ENCODE data around the genes CAMK1G, LAMB3 and C1orf74.

- PRO-cap = no peak
Measured at GRCh38 chr1:207872077-207872407, 38.9 kb downstream of the CD34 start.

DNA sequence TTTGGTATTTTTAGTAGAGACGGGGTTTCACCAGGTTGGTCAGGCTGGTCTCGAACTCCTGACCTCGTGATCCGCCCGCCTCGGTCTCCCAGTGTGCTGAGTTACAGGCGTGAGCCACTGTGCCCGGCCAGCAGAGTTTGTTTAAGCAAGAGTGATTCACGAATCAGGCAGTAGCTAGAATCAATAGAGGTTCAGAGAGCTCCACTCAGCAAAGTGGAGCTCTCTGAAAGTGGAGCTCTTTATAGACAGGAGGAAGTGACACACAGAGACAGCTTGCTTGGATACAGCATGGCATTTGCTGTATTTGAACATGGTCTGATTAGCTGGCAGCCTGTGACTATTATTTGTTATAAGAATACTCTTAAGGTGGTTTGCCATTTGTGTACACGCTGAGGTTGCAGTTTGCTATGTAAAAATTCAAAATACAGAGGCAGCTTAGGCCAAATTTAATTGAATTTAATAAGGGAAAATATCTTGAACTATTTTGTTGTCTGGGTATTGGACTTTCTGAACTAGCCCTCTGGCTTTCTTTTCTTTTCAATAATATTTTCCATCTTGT is 27.2 kb upstream of the CD34 start:
- PRO-cap = no peak

DNA sequence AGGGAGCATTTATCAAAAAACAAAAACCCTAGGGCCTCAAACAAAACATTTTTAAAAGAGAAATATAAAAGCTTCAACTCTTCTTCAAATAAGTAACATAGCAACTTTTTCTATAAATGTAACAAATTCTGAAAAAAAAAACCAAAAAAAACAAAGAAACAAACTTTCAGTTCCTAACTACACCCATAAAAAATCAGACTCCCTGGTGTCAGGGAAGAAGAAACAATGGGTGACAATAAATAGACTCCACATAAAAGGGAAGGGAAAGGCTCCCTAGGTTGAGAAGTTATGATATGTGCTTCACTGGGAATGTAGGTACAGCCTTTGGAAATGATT is 50.7 kb upstream of the CD34 start:
- PRO-cap = no peak

GRCh38 chr1:208043578-208044362 is 132.8 kb upstream of the CD34 start:
- PRO-cap = no peak

GRCh38 chr1:208226239-208226910 is 17.8 kb downstream of the PLXNA2 start:
- PRO-cap = no peak

DNA sequence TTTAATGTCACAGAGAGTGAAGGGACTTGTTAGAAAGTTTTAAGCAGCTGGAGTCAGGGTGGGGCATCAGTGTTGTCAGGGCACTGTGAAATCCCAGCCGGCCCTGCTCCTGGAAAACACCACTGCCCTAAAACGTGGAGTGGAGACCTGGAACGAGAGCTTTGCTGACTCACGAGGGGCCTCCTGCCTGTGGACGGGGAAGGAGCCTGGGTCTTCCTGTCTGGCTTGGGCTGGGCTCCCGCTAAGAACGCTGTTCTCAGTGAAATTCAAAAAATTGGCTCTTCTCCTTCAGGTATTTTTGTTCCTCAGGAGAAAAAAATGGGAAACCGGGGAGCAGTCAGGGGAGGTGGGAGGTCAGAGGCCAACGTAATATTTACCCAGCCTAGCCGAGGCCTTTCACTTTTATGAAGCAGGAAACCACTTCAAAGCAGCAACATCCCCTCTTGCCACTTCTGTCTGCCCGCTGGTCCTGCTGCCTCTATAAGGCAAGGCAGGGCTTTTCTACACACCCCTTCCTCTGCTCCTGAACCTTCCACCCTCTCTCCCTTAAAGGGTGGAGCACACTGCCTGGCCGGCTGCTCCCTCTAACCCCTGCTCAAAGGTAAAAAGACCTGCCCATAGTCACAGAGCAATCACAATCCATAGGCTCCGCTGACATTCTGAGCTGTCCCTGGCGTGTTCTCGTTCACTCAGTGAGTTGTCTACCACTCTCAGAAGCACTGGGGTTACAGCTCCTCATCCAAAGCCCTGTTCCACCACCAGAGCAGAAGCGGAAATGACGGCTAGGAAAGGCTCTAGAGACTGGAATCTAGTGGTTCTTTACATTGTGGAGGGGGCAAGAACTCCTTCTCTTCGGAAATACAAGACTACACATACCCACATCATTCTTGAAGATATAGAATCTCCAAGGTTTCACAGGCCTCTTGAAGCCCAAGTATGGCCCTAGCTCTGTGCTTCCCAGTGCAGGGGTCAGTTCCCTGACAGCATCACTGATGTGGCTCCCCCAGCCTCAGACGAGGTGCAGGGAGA is 7.9 kb downstream of the PLXNA2 start:
- PRO-cap = no peak

GRCh38 chr1:208242816-208243565 is 1.2 kb downstream of the PLXNA2 start:
- PRO-cap = no peak

DNA sequence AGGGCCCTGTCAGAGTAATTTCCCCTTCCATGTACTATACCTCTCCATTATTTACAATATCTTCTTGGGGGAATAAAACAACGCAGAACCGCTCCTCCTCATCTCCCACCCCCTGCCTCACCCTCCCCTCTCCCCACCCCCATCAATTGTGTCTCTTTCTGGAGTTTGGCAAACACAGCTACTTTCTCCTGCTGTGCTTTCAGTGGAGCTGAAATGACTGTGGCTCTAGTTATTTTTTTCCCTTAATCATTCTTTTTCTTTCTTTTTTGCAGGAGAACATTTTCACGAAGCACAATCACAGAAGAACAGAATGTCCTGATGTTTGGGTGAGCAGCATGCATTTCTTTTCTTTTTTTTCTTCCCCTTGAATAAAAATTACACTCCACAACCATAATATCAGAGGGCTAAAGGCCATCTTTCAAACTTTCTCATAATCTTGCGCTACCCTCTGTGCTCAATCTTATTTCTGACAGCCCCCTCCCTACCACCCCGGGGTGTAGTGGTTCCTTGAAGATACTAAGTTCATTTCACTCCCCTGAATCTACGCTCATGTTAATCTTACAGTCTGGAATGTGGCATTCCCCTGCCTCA is 8.8 kb upstream of the PLXNA2 start:
- PRO-cap = no peak

GRCh38 chr1:209231536-209232312 is 351.8 kb upstream of the CAMK1G start:
- PRO-cap = no peak

DNA sequence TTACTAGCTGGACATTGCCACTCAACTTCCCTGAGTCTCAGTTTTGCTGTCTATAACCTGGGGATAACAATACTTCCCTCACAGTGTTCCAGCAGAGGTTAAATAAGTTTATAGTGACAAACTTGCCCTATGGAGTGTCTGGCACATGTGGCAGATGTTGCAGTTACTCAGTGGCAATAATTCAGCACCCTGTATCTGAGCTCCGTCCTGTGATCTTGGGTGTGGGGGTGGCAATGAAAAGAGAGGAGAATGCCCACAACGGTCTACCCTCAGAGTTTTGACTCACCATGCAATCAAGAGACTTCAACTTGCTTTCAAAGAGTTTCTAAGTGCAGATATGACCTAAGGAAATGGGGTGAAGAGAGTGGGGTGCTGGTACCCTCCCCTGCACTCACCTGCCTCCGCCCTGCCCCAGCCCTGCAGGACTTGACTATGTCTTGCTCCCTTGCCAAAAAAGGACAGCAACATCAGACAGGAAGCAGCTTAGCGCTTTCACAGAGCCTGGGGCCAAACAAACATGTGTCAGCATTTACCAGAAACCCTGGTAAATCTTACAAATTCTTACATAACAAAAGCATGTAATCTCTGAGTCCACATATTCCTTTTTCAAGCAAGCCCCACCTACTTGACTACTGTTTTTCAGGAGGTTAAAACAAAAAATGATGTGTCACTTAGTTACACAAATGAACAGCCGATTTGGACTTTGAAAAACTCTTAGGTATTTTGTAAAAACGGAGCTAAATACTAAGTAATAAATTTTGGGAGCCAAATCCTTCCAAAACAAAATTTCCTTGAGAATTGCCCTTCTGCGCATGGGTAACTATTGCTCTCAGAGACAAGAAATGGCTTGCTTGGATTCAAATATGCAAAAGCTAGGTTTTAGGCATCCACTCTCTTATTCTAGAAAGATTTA is 185.0 kb upstream of the CAMK1G start:
- PRO-cap = no peak

GRCh38 chr1:209431688-209432657 is 151.5 kb upstream of the CAMK1G start:
- PRO-cap = no peak

DNA sequence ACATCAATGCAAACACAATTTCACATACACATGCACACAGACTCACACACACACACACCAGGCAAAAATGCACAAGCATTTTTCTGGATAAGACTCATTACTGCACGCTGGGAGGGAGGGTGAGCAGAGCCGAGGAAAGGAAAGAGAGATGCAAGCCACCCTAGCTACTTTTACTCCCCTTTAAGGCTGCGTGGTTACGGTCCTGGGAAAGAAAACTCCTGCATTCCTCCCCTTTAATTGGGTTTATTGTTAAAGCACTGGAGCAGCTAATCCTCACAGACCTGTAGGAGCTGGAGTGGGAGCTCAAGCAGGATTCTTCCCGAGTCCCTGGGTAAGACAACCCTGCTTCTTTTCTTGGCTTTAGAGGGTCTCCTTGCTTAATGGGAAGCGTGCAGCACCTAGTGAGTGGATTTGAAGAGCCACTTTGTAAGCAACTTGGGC is at the start of gene CAMK1G:
Gene CAMK1G, plus strand, starts transcription at position 273 of the 441 bp plus-strand sequence.
- PRO-cap = no peak

DNA sequence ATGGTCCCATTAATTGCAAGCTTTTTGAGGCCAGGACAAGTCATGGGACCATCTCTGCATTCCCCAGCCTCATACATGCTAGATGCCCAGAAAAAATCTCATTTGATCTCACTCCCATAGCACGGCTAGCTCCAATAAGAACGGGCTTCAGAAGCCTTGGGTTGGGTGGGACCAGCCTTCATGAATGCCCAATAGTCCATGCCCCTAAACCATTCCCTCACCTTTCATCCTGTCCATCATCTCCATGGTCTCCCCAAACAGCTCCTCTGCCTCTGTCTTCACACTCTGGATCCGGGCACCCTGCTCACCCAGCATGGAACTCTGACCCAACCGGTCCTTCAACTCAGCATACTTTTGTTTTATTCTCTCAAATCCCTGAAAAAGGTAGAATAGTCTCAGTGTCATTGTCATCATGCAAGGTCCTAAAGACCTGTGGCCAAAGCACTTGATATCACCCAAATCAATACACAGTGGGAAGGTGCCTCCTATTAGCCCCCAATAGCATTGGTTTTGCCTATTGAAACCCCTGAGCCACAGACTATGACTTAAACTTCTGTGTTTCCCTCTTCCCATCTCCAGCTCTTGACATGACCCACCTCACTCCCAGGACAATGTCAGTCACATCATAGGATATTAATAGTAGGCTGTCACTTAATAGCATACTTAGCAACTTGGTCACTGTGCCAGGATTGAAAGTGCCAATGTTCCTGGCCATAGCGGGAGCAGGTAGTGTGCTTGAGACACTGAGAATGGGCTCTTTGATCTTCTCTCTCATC is 32.9 kb downstream of the CAMK1G start:
- PRO-cap = no peak

GRCh38 chr1:209617163-209617719 is 33.7 kb downstream of the CAMK1G start:
- PRO-cap = no peak

- PRO-cap = no peak
Measured at GRCh38 chr1:209652201-209652773, at the start of gene LAMB3. LAMB3 (minus strand) TSS chr1:209652425.

DNA sequence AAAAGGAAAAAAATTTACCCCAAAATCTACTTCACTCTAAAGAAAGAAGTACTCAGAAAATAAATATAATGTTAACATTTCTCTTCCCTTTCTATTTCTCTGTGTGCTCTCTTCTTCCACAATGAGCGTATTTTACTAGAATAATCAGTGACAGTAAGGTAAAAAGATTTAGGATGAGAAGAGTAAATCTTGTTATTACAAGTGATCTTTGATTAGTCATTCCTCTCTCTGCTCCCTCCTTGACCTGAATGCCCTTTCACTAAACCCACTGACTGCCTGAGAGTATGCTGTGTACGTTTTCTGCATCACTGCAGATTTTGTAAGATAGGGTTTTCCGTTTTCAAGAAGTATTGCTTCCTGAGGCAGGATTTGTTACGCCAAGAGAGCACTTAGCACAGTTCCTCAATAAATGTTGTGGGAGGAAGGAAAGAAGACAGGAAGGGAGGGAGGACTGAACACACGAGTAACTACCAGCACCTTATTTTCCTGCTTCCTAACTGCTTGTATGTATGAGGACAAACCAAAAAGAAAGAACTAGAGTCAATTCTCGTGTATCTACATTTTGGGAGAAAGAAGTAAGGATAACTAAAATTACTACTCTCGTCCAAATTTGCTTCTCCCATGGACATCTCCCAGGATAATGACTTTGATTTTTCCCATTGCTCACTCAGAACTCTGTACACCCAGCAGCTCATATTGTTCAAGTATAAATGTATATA is 7.7 kb upstream of the LAMB3 start:
- PRO-cap = no peak

DNA sequence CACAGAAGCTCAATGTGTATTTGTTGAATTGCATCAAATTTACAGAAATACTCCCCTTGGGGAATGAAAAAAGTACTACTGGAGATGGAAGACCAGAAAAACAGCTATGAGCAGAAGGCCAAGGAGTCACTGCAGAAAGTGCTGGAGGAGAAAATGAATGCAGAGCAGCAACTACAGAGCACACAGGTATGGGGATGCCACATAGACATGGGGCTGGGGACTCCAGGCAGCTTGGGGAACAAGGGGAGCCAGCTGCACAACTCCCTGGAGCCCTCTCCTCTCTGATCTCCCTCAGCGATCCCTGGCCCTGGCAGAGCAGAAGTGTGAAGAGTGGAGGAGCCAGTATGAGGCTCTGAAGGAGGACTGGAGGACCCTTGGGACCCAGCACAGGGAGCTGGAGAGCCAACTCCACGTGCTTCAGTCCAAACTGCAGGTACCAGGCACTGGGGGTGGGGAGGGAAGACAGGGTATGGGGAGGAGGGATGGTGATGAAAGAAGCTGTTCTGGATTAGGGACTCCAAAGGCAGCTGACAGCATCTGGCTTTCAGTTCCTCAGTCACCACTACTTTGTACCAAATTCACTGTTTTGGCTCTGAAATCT is 9.0 kb downstream of the C1orf74 start:
- PRO-cap = no peak

DNA sequence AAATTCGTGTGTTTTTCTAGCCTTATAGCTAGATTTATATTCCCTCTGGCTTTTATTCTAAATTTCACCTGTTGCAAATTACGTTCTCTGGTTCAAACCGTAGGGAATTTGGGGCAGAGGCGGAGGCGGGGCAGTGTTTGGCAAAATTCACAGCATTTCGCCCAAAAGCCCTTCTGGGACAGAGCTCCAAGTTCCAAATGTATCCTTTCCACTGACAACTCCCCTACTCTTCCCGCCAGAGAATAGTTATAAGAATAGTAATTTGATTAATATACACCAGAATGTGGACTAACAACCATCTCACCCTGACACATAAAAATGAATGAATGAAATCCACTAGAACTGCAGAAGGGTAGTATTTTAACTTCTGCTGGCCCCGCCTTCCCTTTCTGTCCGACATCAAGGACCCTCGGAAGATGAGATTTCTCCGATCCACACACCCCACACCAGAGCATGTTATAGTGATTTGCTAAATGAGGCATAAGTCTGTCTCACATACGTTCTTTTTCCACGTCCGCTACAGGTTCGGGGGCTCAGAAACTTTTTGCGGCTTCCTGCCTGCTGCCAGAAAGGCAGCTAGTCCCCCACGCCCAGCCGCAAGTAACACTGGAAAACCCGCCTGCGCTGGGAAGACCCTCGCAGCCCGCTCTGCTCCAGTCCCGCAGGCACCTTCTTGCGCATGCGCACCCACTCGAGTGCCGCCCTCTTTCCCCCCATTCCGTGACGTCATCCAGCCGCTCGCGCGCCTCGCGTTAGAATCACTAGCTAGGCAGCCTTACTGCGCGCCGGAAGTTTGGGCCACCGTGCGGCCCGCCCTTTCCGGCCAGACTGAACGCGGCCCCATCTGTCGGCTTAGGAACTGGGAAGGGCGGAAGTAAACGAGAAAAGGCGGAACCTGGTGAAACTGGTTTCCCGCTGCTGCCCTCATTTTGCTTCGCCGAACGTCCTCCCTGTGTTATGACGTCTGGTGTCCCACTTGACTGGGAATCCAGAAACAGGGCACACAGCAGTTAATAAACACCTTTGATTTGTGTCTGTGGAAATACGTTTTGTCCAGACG is at the start of gene C1orf74:
Gene C1orf74, minus strand, starts transcription at position 681 of the 1,060 bp plus-strand sequence.
- PRO-cap = bidirectional peak, plus-strand start at position 927 of the sequence, minus-strand start at position 650 of the sequence

GRCh38 chr1:209787178-209788262 is 3.2 kb upstream of the C1orf74 start:
- PRO-cap = no peak

GRCh38 chr1:209823030-209824414 is 4.2 kb upstream of the UTP25 start:
- PRO-cap = no peak

Measured in REH cell (cell line).